Diencephalon (tissue), 2 donors: Measurements from ENCODE around the gene SAMD5.

GRCh38 chr6:143223754-143224344 is 163.2 kb downstream of the AIG1 start:
- RAMPAGE, long total RNA: no peak

- RAMPAGE, long total RNA: no peak
Measured at GRCh38 chr6:143536206-143536538, 24.7 kb upstream of the FUCA2 start.

- RAMPAGE, long total RNA: no peak
Measured at GRCh38 chr6:143568896-143569585, 57.5 kb upstream of the FUCA2 start.

- RAMPAGE, long total RNA: no peak
Measured at GRCh38 chr6:143972763-143973672, 35.0 kb downstream of the PLAGL1 start.

DNA sequence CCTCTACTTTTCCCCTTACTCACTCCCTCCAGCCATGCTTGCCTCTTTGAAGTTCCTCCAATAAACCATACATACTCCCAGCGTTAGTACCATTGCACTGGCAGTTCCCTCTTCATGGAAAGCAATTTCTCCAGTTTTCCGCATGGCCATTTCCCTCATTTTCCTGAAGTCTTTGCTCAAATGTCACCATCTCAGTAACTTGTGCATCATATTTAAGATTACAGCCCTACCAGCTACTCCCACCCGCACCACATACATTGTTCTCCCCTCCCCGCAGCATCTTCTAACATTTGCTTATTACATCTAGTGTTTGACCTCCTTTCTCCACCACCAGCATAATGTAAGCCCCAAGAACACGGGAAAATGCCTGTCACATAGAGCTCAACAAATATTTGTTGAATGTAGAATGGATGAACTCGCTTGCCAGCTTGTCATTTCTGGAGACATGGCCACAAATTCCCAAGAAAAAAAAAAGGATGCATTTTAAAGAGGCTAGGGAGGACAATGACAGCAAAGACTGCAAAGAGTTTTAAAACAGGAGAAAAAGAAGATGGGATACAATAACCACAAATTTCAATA is 1.2 kb downstream of the SF3B5 start:
- RAMPAGE, long total RNA: no peak

- RAMPAGE, long total RNA: no peak
Measured at GRCh38 chr6:144215762-144217094, 65.9 kb downstream of the STX11 start.

DNA sequence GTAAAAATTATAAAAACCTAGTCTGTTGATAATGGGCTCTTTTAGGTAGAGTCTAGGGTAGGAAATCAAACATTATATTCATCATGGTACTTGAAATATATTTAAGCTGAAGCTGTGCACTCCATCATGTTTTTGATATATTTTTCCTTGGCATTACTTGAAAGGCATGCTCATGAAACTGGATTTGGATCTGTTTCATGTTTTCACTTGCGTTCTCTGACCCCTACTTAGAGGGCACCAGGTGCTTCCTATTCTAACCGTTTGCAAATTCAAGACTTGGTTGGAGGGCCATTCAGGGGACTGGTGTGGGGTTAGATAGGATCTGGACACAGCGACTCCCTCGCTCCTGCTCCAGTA is 64.4 kb downstream of the UTRN start:
- RAMPAGE, long total RNA: no peak

DNA sequence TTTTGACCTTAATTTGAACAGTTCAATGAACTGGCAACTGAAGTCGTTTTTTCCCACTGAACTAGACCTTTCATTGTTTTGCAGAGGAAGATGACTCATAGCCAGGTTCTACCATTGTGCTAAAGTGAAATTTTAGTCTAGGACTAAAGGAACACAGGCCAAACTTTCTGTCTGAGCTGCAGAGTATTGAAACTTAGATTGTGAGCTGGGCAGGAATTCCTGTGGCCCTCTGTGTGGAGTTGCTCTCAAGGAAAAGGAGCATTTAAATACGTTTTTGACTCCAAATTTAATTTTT is 64.7 kb downstream of the UTRN start:
- RAMPAGE, long total RNA: no peak

GRCh38 chr6:144361844-144362611 is 76.9 kb downstream of the UTRN start:
- RAMPAGE, long total RNA: no peak

DNA sequence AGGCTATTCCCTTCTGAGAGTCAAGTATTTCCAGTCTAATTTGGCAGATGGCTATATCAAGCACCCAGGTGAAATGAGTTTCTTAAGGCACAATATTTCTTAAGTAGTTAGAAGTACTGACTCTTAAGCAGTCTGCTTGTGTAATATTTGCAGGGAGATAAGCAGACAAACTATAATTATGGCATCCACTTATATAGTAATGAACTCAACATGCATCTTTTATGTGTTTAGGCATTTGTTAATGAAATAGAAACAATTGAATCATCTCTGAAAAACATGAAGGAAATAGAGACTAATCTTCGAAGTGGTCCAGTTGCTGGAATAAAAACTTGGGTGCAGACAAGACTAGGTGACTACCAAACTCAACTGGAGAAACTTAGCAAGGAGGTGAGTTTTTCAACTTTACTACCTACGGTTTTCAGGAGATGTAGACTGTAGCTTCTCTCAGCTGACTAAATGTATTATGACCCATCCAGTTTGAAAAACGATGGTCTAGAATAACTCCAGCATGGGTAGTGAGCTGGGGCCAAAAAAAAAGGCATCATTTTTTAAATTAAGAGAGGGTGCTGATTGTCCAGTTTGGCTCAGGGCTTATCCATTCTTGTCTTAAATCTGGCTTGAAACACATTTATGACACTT is 189.4 kb downstream of the UTRN start:
- RAMPAGE, long total RNA: no peak

- RAMPAGE, long total RNA: no peak
Measured at GRCh38 chr6:145734441-145735084, 757 bp downstream of the EPM2A start.

GRCh38 chr6:145890461-145891148 is 73.6 kb downstream of the SHPRH start:
- RAMPAGE, long total RNA: no peak

DNA sequence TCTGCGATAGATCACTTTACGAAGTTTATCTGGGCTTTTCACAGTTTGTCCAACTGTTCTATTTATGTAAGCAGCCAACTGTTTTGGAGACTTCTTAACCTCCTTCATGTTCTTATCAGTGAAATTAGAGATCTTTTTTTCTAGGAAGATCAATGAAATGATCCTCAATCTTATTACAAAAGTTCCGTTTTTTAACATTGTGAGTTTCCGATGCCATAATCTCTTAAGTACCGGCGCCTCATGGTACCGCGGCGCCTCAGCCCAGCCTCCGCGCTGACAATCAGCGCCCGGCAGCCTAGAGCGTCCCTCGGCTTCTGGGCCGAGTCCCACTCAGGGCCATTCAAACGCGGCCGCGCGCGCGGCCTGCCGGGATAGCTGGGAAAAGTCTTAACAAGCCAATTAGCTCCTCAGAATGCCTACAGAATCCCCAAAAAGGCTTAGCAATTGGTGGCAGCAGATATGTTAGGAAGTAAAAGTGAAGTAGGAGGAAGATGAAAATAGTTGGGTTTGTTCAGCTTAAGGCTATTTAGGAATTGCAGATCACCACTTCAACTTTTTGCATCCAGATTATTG is 204.8 kb downstream of the ADGB start:
- RAMPAGE, long total RNA: no peak

GRCh38 chr6:146857969-146858539 is 259.3 kb downstream of the ADGB start:
- RAMPAGE, long total RNA: no peak

- RAMPAGE, long total RNA: no peak
Measured at GRCh38 chr6:146884158-146885284, 285.7 kb downstream of the ADGB start.

DNA sequence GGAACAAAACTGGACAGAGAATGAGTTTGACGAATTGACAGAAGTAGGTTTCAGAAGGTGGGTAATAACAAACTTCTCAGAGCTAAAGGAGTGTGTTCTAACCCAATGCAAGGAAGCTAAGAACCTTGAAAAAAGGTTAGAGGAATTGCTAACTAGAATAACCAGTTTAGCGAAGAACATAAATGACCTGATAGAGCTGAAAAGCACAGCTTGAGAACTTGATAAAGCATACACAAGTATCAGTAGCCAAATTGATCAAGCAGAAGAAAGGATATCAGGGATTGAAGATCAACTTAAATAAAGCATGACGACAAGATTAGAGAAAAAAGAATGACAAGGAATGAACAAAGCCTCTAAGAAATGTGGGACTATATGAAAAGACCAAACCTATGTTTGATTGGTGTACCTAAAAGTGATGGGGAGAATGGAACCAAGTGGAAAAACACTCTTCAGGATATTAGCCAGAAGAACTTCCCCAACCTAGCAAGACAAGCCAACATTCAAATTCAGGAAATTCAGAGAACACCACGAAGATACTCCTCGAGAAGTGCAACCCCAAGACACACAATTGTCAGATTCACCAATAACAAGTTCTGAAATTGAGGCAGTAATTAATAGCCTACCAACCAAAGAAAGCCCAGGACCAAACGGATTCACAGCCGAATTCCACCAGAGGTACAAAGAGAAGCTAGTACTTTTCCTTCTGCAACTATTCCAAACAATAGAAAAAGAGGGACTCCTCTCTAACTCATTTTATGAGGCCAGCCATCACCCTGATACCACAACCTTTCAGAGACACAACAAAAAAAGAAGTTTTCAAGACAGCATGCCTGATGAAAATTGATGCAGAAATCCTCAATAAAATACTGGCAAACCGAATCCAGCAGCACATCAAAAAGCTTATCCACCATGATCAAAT is 48.2 kb downstream of the STXBP5 start:
- RAMPAGE, long total RNA: no peak

GRCh38 chr6:147306028-147306354 is 101.8 kb downstream of the STXBP5 start:
- RAMPAGE, long total RNA: no peak

DNA sequence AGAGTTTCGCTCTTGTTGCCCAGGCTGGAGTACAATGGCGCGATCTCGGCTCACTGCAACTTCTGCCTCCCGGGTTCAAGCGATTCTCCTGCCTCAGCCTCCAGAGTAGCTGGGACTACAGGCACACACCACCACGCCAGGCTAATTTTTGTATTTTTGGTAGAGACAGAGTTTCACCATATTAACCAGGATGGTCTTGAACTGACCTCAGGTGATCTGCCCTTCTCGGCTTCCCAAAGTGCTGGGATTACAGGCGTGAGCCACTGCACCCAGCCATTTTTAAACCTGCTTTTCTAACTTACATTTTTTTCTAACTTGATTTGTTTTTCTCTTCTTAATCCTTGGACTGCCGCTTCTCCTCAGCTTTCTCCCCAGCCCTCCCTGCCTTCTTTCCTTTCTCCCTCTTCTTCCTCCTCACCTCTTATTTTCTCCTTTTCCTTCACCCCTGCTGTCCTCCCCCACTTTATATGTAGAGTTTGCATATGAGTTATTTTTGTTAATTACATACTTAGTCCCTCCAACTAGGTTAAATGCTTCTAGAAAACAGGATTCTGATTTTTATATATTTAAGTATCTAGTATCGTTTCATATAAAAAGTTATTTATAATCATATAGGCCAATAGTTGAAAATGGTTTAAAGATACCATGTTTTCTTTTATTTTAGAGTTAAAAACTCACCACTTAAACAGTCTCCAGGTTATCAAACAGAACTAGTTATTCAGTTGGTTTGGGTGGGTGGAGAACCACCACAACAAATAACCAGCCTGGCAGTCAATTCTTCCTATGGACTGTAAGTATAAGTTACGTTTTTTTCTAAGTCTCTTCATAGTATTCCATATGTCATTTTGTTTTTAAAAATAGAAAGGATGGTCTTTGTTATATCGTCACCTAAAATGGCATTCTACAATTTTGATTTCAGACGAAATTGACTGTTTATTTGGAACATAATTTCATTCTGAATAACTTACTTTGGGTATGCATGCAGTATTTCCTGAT is 120.4 kb downstream of the STXBP5 start:
- RAMPAGE, long total RNA: no peak

- RAMPAGE, long total RNA: no peak
Measured at GRCh38 chr6:147341430-147342516, 137.6 kb downstream of the STXBP5 start.

DNA sequence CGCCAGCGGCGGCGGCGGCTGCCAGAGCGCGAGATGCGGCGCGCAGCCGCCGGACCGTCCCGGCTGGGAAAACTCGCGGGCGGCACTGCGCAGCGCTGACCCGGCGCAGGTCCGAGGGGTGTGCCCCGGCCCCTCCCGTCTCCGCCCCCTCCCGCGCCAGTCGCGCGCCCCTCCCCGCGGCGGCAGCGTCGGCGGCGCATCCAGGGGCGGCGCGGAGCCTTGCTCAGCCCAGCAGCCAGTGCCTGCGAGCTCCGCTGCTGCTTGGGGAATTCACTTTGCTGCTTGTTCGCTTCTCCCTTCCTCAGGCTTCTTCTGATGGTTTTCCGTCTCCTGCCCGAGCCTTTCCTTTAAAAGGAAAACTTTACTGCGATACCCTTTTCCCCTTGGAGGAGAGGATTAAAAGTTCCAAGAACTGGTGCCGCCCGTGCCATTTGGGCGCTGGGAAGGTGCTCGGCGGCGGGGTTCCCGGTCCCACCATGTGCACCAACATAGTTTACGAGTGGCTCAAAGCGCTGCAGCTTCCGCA is at the start of gene SAMD5:
TSS of gene SAMD5 (plus strand) at position 238 of the 526 bp plus-strand sequence.
- RAMPAGE, long total RNA: no peak